Left ventricle myocardium (tissue), 1 donor: ENCODE results near the genes NDUFS5, BMP8A and MFSD2A.

DNA sequence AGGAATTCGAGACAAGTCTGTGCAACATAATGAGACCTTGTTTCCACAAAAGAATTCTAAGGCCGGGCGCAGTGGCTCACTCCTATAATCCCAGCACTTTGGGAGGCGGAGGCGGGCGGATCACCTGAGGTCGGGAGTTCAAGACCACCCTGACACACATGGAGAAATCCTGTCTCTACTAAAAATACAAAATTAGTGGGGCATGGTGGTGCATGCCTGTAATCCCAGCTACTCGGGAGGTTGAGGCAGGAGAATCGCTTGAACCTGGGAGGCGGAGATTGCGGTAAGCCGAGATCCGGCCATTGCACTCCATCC lies 2.6 kb downstream of the AKIRIN1 start:
- PRO-cap, result no peak

DNA sequence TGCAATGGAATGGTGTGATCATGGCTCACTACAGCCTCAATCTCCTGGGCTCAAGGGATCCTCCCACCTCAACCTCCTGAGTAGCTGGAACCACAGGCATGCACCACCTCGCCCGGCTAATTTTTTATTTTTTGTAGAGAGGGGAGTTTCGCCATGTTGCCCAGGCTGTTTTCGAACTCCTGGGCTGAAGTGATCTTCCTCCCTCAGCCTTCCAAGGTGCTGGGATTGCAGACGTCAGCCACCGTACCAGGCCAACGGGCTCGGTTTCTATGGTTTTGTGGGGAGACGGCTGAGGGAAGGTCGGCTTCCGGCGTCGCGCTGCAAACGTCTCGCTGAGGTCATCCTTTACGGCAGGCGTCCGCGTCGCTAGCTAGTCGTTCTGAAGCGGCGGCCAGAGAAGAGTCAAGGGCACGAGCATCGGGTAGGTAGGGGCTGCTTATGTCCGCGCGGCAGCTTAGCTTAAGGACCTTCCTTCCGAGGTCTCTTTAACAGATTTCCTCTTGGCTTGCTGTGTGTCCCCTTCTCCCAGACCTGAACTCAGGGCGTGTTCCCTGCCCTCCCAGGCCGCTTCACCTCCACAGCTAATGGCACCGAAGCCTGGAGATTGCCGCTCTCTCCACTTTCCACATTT lies at the start of gene NDUFS5:
NDUFS5 (plus strand) TSS at position 373 of the 631 bp plus-strand sequence.
- PRO-cap, result bidirectional peak, plus-strand start at position 373 of the sequence, minus-strand start at position 267 of the sequence

DNA sequence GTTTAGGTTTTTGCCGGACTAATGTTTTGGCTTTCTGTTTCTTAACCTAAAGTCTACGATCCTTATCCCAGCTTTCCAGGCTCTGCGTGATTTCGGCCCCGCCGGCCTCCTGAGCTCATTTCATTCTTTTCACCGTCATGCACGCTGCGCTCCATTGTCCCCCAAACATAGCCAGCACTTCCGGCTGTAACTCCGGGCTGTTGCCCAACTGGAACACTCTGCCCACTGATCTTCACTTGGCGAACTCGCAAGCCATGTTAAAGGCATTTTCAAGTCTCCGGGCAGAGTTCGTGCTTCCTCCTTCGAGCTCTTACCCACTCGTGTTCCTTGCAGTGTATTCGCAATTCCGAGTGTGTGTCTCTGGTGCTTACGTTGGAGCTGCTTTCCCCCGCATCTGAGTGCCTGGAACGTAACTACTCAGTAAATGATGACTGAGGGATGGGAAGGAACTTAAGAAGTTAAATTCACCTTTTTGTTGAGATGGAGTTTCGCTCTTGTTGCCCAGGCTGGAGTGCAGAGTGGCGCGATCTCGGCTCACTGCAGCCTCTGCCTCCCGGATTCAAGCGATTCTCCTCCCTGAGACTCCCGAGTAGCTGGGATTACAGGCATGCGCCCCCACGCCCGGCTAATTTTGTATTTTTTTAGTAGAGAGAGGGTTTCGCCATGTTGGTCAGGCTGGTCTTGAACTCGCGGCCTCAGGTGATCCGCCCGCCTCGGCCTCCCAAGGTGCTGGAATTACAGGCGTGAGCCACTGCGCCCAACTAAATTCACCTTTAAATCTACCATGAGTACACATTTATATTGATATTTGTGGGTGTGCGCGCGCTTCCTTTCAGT lies 677 bp downstream of the NDUFS5 start:
- PRO-cap, result unidirectional peak, minus-strand start at position 111 of the sequence

DNA sequence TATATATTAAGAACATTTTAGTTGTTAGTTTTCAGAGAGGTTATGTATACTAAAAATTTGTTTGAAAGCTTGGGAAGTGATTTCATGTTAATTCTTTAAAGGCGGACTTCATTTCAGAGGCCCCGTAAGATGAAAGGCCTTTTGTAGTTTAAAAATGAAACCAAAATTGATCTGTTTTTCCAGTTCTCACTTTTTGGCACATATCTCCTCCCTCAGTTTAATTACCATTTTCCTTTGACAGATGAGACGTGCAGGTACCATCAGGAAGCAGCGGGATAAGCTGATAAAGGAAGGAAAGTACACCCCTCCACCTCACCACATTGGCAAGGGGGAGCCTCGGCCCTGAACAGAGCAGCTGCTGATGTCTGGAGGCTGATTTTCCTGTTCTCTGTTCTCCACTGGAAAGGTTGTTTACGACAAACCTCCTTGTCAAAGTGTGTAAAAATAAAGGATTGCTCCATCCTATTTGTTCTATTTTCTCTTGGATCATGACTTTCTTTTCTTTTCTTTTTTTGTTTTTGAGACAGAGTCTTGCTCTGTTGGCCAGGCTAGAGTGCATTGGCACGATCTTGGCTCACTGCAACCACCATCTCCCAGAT lies 8.1 kb downstream of the NDUFS5 start:
- PRO-cap, result no peak

DNA sequence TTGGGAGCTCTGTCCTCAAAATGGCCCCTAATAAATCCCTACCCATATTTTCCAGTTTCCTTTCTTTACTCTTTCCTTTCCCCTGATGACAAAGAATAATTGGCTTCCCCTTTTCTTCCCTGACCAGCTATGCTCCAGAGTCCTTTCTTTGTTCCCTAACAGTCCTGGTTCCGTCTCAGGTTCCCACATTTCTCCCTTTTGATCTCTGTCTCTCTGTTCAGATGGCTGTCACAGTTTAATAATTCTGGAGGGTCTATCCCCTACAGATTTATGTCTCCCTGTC lies 78.1 kb downstream of the NDUFS5 start:
- PRO-cap, result no peak

GRCh38 chr1:39213938-39215009 lies 9.8 kb downstream of the MACF1 start:
- PRO-cap, result bidirectional peak, plus-strand start at chr1:39214233, minus-strand start at chr1:39214154

DNA sequence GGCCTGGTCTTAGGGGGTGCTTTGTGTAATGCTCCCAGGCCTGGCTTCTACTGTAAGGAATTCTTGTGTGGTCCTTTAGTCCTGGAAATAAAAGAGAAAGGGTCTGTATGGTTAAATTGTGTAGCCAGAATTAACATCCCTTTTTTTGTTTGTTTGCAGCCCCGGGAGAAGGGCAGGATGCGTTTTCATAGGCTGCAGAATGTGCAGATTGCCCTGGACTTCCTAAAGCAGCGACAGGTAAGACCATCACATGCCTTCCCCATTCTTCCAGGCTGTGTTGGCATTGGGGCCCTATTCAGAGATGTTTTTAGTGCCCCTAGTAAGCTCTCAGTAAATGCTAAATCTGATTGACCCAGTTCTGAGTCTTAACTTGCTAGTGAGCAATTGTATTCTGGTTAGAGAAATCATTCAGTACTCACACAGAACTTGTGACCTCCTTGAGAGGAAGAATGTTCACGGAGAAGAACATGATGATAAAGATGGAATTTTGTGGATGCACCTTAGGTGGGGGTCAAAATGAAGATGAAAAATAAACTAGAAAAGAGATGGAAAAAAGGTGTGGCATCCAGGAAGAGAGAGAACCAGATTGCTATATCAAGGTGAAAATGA lies 49.7 kb downstream of the MACF1 start:
- PRO-cap, result no peak

- PRO-cap, result no peak
Measured at GRCh38 chr1:39281972-39282629, 77.6 kb downstream of the MACF1 start.

DNA sequence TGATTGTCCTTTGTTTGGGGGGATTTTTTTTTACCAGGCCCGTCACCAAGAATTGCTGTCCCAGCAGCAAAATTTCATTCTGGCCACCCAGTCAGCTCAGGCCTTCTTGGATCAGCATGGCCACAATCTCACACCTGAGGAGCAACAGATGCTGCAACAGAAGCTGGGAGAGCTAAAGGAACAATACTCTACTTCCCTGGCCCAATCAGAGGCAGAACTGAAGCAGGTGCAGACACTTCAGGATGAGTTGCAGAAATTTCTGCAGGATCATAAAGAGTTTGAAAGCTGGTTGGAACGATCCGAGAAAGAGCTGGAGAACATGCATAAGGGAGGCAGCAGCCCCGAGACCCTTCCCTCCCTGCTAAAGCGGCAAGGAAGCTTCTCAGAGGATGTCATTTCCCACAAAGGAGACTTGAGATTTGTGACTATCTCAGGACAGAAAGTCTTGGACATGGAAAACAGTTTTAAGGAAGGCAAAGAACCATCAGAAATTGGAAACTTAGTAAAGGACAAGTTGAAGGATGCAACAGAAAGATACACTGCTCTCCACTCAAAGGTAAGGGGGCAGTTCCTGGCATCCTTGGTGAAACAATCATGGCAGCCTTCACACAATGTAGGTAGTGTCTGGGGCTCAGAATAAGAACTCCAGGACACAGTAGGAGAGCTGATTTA lies 134.0 kb upstream of the BMP8A start:
- PRO-cap, result no peak

DNA sequence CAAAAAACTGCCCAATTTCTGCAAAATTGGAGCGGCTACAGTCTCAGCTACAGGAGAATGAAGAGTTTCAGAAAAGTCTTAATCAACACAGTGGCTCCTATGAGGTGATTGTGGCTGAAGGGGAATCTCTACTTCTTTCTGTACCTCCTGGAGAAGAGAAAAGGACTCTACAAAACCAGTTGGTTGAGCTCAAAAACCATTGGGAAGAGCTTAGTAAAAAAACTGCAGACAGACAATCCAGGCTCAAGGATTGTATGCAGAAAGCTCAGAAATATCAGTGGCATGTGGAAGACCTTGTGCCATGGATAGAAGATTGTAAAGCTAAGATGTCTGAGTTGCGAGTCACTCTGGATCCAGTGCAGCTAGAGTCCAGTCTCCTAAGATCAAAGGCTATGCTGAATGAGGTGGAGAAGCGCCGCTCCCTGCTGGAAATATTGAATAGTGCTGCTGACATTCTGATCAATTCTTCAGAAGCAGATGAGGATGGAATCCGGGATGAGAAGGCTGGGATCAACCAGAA lies 104.1 kb upstream of the BMP8A start:
- PRO-cap, result no peak

DNA sequence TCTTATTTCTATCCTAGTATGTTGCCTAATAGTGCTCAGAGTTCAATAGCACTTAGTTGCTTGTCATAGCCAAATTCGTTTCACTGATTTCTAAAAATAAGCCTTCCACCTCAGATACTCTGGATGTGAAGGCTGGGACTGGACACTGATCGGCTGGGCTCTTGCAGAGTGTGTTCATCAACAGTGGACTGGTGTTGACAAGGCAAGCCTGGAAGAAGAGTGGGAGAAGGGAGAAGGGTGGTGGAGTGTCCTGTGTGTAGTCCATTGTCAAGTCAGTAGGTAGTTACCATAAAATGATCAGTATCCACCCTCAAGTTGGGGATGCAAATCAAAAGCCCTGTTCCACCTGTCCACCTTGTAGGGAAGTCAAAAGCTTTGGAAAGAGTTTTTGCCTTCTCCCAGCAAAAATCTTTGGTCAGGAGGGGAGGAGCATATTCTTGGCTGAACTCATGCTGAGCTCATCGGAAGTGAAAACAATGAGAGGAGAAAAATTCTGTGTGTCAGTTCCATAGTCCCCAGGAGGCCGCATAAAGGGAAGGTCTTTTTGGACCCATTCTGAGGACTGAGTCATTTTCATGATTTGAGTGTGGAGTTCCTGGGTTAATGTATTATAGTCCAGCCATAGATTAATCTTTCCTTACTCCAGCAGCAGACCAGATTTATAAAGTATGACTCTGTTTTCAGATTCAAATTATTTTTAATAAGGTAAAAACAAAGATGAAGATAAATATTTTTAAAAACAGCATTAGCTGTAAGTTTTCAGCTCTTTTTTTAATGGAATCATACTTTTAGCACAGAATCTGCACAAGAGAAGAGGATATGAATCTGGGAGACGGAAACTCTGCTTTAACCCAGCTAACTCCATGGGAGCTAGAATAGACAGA lies 99.4 kb upstream of the BMP8A start:
- PRO-cap, result no peak

DNA sequence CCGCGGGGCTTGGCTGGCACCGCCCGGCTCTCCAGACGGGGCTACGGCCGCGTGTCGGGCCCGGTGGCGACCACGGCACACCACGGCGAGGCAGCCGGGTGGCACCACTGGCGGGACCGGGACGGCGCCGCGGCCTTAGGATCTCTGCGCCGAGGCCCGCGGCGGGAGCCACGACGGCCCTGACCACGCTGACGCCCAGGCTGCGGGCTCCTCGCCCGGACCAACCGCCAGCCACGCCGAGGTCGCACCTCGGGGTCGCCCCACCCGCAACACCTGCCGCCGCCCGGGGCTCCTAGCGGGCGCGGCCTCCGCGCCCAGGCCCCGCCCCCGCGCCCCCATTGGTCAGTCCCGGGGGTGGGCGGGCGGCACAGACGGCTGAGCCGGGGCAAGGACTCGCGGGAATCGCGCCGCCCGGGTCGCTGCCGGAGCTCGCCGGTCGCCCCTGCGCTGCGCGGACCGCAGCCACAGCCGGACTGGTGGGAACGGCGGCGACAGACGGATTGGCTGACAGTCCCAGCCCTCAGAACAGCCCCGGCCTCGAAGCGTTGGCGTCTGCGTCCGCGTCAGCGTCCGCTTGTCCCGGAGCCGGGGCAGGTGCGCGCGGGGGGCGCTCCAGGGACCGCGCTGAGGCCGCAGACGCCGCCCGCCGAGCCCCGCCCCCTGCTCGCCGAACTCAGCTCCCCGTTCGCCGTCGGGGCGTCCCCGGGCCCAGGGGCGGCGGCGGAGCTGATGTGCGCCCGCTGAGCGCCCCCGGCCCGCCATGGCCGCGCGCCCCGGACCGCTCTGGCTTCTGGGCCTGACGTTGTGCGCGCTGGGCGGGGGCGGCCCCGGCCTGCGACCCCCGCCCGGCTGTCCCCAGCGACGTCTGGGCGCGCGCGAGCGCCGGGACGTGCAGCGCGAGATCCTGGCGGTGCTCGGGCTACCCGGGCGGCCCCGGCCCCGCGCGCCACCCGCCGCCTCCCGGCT lies at the start of gene BMP8A:
BMP8A (plus strand) TSS at position 405 of the 966 bp plus-strand sequence.
- PRO-cap, result unidirectional peak, plus-strand start at position 399 of the sequence

GRCh38 chr1:39563956-39564872 lies 12.4 kb downstream of the PABPC4 start:
- PRO-cap, result no peak

DNA sequence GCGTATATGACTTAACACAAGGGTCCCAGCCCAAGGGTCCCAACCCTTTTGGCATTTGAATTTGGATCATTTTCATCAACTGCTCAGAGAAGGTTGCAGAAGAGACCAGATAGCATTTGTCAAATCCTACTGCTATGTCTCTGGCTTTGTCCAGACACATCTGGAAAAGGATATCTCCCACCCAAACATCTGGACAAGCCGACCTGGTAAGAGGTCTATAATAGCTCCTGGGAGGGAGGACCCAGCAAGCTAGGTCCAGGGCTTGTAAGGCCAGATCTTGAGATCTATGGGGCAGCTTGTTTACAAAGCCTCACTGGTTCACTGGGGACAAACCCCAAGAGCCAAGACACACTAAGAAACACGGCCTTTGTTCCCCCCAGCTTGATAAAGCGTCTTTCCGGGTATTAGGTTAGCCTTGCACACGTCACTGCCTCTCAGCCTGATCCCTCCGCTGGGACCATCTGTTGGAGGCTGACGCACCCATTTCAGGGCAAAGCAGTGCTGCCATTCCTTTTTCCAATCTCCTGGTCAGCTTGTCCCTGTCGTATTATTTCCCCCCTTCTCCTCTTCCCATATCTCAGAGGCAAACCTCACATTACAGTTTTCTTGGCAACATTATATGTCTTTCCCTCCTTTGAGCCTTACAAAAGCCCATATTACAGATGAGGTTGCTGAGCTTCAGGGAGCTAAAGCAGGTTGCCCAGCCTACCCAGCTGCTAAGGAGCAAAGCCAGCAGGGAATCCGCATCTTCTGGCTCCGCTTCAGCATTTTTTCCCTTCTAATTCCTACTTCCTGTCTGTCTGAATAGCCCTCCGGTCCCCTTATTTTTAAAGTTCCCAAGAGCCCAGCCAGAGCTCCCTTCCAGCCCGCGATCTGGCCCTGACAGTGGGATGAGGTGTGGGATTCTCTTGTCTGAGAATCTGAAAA lies 4.2 kb downstream of the HEYL start:
- PRO-cap, result bidirectional peak, plus-strand start at position 654 of the sequence, minus-strand start at position 342 of the sequence; unidirectional peak, plus-strand start at position 822 of the sequence

GRCh38 chr1:39799055-39799510 lies 10.4 kb upstream of the BMP8B start:
- PRO-cap, result no peak

- PRO-cap, result bidirectional peak, plus-strand start at chr1:39955145, minus-strand start at chr1:39955006
Measured at GRCh38 chr1:39954790-39955297, at the start of gene MFSD2A. Gene MFSD2A, plus strand, starts transcription at chr1:39955145.

- PRO-cap, result no peak
Measured at GRCh38 chr1:40071701-40072055, 25.4 kb downstream of the PPT1 start.

DNA sequence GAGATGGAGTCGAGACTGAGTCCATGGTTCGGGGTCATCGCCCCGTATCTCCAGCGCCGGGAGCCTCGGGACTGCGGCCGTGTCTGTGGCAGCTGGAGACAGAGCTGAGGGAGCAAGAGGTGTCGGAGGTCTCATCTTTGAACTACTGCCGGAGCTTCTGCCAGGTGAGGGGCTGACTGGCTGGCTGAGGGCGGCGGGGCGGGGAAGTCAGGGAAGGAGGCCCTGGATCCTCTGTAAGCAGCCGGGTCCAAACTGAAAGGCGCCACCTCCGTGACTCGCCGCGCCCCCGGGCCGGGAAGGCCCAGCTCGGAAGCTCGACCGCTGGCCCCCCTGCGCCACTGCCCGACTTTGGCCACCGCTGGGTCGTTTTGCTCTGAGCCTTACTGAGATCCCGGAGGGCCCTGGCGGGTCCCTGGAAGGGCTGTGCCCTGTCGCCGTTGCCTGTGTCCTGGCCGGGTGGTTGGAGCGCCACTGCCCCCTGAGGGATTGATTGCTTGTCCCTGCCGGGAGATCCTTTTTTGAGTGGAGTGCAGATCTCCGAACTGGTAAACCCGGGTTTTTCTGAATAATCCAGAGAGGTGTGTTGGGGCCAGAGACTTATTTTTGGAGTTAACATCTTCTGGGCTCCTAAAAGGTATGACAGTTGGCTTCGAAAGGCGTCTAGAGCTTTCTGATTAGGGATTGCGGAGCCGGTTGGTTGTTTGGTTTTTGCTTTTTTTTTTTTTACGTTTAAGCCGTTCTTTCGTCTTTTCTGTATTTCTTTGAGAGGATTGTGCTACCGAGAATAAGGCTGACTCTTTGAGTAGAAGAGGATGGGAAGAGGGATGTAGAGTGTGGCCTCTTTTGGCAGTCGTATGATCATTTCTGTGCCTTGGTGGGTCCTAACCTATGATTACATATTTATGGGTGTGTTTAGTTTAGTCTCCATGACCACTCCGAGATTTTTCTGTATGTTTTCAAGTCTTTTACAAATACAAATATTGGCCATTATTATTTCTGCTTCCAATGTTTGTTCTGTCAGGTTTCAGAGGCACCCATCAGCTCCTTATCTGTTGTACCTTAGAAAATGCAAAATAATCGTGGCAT lies 629 bp downstream of the RLF start:
- PRO-cap, result unidirectional peak, minus-strand start at position 159 of the sequence

- PRO-cap, result no peak
Measured at GRCh38 chr1:40254975-40255782, 2.9 kb upstream of the ZMPSTE24 start.

- PRO-cap, result no peak
Measured at GRCh38 chr1:40312332-40312863, 4.7 kb downstream of the COL9A2 start.